Hepatocyte (in vitro differentiated cells and primary cell): Measurements from ENCODE around the gene AKT1.

- RAMPAGE, long total RNA: no peak
- RRBS: 98% methylated on average over 4 of the region's 40 CpGs
Measured at GRCh38 chr14:104769263-104770466, 16.7 kb downstream of the SIVA1 start.

GRCh38 chr14:104795048-104796215 is at the start of gene AKT1:
Gene AKT1 (minus strand): TSS chr14:104795748.
- RAMPAGE, long total RNA: no peak
- RRBS: 1% methylated on average over 76 of the region's 166 CpGs

DNA sequence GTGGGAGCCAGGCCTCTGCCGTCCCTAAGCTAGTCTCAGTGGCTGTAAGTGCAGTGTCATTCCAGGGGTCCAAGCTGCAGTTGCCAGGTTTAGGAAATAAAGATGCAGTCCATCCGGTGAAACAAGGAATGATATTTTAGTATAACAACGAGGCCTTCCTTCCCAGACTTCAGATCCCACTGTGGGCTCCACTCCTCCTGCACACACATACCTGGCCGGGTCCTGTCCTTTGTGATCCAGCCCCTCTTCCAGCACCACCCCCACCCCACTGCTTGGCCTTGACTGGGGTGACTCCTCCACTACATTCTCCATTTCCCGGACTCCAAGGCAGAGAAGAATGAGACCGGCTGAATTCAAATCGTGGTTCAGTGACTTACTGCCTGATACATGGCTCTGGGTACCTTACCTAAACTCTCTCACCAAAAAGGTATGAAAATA is 1.8 kb upstream of the ZBTB42 start:
- RAMPAGE, long total RNA: no peak
- RRBS: 79% methylated on average over 4 of the region's 7 CpGs

GRCh38 chr14:104939531-104940455 is 15.1 kb downstream of the PLD4 start:
- RAMPAGE, long total RNA: no peak
- RRBS: no CpG with 5 or more reads among the region's 11 CpGs

DNA sequence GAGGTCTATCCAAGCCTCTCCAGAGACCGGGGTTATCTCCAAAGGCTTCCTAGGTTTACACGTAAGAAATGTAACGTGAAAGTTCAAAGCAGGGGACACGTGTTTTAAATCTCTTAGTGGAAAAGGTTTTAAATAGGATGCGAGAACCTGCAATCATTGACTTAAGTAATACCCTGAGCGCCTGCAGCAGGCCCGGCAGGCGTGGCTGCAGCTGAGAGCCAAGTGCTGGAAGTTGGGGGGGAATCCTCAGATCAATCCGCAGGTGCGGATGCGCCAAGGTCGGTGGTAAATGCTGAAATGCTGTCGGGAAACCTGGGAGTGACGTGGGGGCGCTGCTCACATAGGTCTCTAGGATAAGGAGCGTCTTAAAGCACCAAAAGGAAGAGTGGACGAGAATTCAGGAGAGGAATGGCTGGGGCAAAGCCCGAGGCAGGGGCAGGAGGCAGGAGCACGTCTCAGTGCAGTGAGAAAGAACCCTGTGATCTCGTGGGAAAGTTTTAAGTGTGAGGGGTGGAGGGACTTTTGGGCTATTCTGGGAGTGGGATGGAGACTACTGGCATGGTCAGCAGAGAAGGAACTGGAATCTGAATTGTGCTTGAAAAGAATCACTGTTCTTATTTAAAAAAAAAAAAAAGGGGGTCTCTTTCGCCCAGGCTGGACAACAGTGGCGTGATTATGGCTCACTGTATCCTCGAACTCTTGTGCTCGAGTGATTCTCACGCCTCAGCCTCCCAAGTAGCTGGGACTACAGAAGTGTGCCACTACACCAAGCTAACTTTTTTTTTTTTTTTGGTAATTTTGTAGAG is 898 bp upstream of the CDCA4 start:
- RAMPAGE, long total RNA: no peak
- RRBS: no CpG with 5 or more reads among the region's 25 CpGs

GRCh38 chr14:105059565-105060131 is 5.6 kb downstream of the GPR132 start:
- RAMPAGE, long total RNA: no peak
- RRBS: no CpG with 5 or more reads among the region's 16 CpGs

DNA sequence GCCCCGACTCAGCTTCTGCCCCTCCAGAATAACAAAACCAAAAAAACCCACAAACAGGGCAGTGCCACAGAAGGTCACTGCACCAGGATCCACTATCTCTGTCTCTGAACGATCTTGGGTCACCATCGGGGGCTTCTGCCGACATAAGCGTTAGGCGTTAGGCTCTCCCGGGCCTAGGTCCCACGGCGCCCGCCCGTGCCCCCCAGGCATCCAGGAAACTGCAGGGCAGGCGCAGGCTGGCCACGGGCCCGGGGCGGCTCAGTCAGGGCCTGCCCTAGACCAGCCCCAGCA is 1.5 kb downstream of the JAG2 start:
- RAMPAGE, long total RNA: no peak
- RRBS: 26% methylated on average over 9 of the region's 15 CpGs

- RAMPAGE, long total RNA: no peak
- RRBS: 62% methylated on average over 14 of the region's 20 CpGs
Measured at GRCh38 chr14:105199037-105199581, 18.0 kb upstream of the NUDT14 start.

DNA sequence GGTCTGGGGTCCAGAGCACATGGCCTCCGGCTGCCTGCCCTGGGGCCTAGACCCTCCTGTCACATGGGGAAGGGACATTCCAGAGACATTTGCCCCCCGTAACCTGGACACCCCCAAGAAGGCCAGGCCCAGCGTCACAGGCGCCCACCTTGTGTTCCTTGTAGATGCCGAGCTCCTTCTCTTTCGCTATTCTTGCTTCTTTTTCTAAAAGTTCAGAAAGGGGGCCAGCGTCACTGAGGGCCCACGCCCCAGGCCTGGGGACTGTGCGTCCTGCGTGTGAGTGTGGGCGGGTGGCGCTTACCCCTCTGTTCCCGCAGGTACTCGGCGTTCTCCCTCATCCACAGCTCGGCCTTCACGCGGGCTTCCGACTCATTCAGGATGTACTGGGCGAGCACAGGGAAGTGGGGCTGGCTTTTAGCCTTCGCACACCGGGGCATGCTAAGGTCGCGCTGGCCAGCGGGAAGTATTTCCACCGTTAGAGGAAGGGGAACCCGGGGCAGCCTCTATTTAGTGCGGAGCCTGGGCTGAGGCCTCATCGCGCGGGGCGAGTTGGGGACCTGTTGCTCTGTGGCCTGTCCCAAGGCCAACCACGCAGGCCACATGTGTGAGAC is 29.4 kb upstream of the BTBD6 start:
- RAMPAGE, long total RNA: no peak
- RRBS: 93% methylated on average over 7 of the region's 33 CpGs

DNA sequence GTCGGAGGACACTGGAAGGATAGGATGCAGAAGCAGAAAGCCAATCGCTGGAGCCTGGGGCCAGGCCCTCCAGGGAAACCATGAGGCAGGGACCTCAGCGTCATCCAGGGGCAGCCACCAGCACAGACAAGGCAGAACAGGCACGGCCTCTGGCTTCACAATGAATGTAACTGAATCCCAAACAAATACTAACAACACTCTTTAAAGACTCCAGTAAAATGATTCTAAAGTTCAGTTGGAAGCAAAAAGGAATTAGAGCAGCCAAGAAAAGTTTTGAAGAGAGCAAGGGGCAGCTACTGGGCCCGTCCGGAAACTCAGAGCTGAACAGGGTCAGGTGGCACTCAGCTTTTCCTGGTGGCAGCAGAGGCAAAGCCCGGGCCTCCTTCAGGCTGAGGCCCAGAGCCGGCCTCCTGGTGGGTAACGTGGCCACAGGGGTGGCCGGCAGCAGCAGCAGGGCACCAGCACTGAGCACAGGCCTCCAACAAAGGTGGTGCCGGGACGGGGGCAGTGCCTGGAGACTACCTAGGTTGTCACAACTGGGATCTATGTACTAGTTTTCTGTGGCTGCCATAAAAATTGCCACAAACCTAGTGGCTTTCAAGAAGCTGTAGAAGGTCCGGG is 13.1 kb downstream of the BRF1 start:
- RAMPAGE, long total RNA: no peak
- RRBS: 57% methylated on average over 5 of the region's 13 CpGs

DNA sequence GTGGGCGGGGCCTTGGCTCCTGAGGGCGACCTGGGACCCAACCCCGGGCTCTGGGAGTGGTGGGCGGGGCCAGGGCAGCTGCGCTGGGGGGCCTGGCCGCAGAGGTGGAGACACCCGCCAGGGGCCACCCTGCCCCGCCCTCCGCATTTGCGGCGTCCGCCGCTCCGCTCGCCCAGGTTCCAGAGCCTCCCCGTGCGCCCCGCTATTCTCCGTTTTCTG is 556 bp upstream of the BRF1 start:
- RAMPAGE, long total RNA: no peak
- RRBS: no CpG with 5 or more reads among the region's 19 CpGs

DNA sequence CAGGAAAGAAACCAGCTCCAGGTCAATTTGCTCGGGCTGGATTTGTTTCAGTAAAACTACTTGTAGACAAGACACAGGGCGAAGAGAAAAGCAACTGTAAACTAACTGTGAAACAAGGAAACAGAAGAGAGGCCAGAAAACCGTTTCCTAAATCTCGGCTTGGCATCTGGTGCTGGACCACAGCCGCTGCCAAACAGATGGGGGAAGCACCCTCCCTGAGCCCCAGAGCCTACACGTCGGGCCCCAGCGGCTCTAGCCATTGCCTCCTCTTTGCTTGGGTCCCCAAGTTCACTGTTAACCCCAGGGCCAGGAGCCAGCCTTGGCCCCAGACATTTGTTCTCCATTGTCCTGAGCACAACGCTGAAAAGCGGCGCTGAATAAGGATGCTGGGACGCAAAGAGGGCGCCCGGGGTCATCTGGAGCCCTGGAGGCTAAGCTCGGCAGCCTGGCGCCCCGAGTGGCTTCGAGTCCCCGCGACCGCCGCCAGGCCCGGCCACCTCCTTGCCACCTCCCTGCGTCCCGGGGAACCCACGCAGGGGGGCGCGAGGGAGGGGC is 826 bp upstream of the PACS2 start:
- RAMPAGE, long total RNA: no peak
- RRBS: 3% methylated on average over 12 of the region's 28 CpGs

GRCh38 chr14:105471424-105472313 is 3.0 kb upstream of the CRIP2 start:
- RAMPAGE, long total RNA: no peak
- RRBS: 63% methylated on average over 4 of the region's 18 CpGs

- RAMPAGE, long total RNA: no peak
- RRBS: 20% methylated on average over 2 of the region's 18 CpGs
Measured at GRCh38 chr14:105476475-105477371, 2.1 kb downstream of the CRIP2 start.

DNA sequence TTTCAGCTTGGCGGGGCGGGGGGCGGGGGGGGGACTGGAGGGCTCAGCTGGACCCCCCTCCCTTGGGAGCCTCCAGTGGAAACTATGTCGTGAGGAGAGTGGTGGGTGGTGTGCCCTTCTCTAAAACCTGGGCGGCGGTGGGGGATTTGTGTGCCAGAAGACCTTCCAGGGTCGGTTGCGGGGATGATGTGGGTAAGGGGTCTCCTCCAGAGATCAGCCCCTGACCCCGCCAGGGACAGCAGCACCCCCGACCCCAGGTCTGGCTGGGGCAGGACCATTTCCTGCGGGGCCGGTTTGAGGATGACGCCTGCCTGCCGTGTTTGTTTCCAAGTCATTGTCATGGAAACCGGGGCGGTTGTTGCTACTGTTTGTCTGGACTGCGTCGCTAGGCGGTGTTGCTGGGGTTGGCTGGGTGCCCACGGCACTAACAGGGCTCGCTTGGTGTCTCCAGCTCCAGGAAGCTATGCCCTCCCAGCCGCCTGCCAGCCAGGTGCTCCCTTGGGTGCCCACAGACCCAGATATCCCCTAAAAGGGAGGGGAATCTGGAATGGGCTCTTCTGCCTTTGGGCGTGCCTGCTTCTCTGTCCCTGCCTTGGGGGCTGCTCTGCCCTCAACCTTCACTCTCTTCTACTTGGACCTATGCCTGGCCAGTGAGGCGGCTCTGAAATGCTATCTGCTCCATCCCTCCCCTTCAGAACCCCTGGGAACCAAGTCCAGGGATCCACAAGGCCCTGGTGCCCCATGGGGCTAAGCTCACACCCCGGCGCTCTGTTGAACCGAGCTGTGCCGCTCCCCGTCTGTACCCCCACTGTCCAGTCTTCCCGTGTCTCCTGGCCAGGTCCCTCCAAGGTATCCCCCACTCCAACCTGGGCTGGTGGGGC is 4.7 kb upstream of the CRIP1 start:
- RAMPAGE, long total RNA: no peak
- RRBS: 13% methylated on average over 3 of the region's 30 CpGs

GRCh38 chr14:105503295-105503604 is 12.2 kb downstream of the TEDC1 start:
- RAMPAGE, long total RNA: no peak
- RRBS: no CpG with 5 or more reads among the region's 6 CpGs

DNA sequence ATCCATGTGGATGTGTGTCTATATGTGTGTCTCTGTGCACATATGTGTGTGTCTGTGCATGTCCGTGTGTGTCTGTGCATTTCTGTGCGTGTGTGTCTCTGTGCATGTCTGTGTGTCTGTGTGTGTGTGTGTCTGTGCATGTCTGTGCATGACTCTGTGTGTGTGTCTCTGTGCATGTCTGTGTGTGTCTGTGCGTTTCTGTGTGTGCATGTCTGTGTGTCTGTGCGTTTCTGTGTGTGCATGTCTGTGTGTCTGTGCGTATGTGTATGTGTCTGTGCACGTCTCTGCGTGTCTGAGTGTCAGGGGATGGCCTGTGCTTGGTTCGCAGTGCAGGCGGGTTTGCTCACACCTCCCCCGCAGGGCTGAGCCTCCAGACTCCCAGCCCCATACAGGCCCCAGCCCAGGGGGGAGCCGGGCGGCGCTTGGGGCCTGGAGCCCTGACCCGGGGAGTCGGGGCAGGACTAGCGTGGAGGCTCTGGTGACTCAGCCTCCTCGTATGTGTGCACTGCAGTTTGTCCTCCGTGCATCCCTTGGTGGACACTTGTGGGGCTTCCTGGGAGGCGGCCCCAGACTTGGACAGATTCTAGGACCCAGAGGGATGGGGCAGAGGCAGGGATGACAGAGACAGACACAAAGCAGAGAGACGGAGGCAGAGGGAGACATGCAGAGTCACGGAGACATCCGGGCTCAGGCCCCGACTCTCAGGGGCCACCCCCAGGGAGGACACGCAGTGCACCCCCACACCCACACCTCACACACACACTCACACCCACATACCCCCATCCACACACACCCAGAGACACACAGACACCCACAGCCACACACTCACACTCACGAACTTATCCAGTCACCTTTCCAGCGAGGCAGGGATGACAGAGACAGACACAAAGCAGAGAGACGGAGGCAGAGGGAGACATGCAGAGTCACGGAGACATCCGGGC is 161.6 kb downstream of the TMEM121 start:
- RAMPAGE, long total RNA: no peak
- RRBS: no CpG with 5 or more reads among the region's 29 CpGs

- RAMPAGE, long total RNA: no peak
- RRBS: no CpG with 5 or more reads among the region's 8 CpGs
Measured at GRCh38 chr14:105700570-105701356, 174.4 kb downstream of the TMEM121 start.

DNA sequence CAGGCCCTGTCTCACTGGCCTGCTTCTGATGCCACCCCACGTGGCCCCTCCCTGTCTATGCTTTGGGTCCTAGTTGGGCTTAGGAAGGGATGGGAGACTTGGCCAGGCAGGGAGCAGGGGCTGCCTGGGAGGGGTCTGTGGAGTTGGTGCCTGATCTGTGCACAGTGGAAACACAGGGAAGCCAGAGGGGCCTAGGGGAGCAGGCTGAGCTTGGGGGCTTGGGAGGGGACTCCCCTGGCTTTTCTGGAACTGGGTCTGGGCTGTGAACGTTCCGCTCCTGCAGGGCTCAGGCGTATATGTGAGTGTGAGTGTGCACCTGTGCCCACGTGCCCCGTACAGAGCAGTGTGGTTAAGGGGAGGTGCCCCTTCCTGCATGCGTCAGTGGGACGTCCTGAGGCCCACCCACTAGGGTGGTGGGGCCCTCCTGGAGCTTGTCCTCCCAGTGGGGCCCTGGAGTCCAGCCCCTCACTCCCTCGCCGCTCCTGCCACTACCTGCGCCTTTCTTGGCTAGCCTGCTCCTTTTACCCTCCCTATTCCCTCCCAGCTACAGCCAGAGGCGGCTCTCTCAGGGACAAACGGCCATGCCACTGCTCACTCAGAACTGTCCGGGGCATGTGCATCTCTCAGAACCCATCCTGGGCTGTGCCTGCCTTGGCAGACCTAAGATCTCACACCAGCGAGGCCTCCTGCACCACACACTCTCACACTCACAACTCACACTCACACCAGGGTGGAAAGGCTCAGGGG is 180.0 kb downstream of the TMEM121 start:
- RAMPAGE, long total RNA: no peak
- RRBS: no CpG with 5 or more reads among the region's 15 CpGs

GRCh38 chr14:105775636-105775991 is 249.2 kb downstream of the TMEM121 start:
- RAMPAGE, long total RNA: no peak
- RRBS: no CpG with 5 or more reads among the region's 10 CpGs